Jejunum (tissue), 1 donor: ENCODE data around the genes CEP55, NOC3L and PDLIM1.

GRCh38 chr10:93478882-93479142 lies 3.3 kb downstream of the MYOF start:
- PRO-cap, result no peak

DNA sequence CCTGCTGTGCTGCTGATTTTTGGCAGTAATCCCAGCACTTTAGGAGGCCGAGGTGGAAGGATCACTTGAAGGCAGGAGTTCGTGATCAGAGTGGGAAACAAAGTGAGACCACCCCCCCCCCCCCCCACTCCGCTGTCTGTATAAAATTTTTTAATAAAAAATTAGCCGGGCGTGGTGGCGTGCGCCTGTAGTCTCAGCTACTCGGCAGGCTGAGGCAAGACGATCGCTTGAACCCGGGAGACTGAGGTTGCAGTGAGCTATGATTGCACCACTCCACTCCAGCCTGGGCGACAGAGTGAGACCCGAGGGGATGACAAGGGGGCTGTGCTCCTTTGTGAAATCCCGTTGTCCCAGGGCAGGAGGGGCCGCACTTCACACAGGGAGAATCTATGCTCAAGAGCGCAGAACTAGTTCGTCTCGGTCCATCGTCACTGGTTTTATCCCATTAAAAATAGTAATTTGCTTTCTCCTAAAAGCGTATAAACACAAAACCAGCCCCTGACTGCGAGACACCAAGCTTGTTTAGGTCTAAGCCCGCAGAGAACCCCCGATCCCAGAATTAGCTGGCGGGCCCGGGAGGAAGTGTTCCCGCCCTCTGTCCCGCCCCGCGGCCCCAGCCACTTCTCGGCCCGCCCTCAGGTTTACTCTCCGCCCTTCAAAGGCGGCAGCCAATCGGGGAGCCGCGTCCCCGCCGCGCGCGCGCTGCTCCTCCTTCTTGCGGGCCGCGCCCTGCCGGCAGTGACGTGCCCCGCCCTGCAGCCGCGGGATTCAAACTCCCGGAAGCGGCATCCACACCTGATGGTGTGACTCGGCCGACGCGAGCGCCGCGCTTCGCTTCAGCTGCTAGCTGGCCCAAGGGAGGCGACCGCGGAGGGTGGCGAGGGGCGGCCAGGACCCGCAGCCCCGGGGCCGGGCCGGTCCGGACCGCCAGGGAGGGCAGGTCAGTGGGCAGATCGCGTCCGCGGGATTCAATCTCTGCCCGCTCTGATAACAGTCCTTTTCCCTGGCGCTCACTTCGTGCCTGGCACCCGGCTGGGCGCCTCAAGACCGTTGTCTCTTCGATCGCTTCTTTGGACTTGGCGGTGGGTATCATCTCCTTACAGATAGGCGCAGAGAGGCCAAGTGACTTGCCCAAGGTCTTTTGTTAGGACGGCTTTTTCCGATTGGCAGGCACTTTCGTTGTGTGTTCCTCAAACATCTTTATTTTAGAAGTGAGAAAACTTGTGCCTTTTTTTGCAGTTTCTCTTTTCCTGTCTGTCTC lies at the start of gene CEP55:
TSS of gene CEP55 (plus strand) at position 771 of the 1,261 bp plus-strand sequence.
- PRO-cap, result bidirectional peak, plus-strand start at position 798 of the sequence, minus-strand start at position 557 of the sequence

- PRO-cap, result no peak
Measured at GRCh38 chr10:93502959-93503426, 6.6 kb downstream of the CEP55 start.

DNA sequence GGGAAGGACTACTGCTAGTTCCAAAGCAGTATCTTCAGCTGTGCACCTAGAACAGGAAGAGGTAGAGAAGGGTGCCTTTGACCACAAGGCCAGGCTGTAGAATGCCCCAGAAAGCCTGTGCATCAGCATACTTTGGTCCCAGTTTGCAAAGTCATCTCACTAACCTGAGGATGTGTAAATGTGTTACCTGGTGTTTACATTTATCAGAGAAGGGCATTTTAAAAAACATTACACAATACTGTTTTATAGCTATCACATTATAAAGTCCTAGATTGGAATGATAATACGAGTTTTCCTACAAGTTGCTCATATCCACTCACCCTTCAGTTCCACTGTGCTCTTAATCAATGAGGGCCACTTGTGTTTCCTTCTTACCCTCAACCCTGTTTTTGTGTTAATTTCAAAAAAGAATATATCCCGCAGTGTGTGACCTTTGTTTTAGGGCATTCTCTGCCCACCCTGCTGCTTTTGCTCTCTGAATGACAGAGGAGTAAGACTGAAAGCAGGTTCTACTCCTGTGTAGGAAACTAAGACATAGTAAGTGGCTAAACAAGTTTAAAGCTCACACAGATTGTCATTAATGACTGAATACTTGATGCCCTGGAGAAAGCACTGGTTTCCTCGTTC lies 3.5 kb downstream of the SLC35G1 start:
- PRO-cap, result unidirectional peak, minus-strand start at position 103 of the sequence

DNA sequence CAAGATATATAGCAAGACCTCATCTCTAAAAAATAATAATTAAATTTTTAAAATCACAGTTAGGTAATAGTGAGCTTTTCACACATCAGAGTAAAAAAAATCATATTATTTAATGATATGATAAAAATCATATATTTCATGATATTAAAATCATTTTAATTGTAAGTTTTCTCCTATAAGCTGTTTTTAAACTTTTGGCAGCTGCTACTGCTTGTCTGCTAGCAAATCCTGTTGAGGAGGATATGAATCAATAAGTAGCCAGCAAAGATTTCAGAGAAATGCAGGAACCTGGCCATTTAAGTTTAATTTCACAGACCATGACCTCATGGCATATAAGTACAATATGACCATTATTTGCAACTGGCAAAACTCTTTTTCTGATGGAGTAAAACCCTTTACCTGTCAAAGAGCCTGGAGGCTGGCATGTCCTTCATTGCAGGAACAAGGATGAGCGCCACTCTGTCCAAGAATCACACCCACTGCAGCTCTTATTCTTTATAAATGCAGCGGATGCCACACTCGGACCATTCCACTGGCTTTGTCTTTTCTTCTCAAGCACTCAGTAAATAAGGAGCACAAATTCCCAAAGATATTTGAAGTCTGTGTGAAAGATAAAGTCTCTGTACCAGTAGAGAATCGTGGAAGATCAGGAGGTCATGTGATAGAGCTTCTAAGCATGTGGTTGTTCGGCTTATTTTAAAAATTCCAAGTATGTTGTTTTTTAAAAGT lies 76.1 kb downstream of the NOC3L start:
- PRO-cap, result no peak

GRCh38 chr10:94358033-94359321 lies 4.3 kb downstream of the NOC3L start:
- PRO-cap, result no peak

DNA sequence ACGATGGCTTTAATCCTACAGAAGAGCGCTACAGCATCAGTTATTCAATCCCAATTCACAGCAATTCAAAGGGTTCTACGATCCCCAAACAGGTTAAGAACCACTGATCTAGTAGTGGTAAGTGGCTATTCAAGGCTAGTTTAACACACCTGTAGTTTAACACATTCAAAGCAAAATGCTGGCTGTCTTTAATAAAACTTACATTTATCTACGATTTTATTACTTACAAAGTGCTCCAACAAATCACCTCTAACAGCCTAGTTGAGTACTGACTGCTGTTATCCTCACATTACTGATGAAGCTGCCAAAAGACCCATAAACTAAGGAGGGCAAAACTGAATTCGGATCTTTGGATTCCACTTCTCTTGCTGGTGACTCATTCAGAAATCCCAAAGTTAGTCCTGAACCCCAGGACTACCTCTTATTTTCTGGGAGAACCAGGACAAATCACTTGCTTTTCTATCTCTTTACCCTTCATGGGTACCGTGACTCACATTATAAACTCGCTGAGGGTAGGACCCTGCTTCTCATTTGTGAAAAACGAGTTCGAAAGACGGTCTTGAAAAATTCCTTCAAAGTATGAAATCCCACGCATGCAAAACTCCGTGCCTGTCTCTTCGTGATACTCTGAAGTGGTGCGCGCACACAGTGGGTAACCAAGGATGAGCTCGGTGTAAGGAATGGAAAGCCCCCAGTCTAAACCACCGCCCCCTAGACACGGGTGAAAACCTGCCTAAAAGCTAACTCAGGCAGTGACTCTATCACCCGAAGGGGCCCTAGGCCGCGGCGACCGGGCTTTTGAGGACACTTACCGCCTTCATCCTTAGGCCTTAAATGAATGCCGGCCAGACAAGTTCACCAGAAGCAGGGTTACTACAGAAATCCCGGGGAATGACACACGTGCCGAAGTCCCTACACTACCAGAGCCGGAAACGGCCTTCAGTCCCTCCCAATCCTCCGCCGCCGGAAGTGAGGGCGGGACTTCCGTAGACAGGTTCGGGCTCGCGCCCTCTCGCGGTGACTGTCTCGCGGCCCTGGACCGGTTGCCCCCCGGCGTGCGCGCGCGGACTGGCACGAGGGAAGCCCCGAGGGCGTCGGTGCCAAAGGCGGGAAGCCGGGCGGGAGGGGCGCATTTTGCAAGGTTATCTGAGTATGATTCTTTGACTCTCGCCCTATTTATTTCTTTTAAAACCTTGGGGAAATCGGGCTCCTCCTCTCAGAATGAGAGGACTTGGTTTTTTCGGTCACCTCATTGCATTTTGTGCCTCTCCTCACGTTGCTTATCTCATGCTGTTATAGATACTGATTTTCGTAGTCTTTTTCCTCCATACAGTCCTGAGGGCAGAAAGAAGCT lies at the start of gene NOC3L:
TSS of gene NOC3L (minus strand) at position 922 of the 1,354 bp plus-strand sequence.
- PRO-cap, result bidirectional peak, plus-strand start at position 1,084 of the sequence, minus-strand start at position 971 of the sequence

- PRO-cap, result no peak
Measured at GRCh38 chr10:95117171-95117501, 47.8 kb upstream of the CYP2C8 start.

- PRO-cap, result bidirectional peak, plus-strand start at chr10:95183901, minus-strand start at chr10:95183761
Measured at GRCh38 chr10:95183194-95184535, 10.4 kb upstream of the ACSM6 start.

GRCh38 chr10:95266514-95267291 lies 24.1 kb downstream of the PDLIM1 start:
- PRO-cap, result unidirectional peak, minus-strand start at chr10:95266841

DNA sequence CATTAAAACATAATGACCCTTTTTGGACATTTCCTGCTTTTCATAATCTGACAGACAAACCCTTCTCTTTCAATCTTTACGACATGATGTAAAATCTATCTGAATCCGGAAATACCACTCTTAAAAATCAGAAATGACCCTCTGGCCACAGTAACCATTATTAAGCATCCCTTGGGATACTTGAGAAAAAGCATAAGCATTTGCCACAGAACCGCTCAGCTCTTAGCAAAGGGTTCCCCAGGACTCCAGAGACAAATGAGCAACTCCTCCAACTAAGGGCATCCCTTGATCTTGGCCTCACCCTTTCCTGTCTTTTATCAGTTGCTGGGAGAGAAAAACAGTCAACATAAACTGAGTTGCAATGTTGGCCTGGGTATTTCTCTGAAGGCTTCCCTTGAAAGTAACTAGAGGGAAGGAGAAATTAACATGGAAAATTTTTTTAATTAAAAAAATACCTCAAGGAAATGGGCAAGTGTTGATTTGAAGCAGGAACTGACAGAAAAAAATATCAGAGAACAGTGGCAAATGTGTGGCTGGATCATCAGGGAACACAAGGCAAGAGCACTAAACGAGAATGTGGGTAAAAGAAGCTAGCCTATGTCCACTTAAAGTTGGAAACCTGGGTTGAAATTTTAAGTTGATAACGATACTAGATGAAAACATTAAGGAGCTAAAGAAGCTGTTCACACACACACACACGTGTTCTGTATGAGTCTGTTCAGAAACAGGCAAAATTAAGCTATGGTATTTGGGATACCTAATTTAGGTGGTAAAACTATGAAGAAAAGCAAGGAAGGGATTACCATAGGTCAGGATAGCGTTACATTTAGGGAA lies 3.4 kb downstream of the PDLIM1 start:
- PRO-cap, result bidirectional peak, plus-strand start at position 521 of the sequence, minus-strand start at position 247 of the sequence

DNA sequence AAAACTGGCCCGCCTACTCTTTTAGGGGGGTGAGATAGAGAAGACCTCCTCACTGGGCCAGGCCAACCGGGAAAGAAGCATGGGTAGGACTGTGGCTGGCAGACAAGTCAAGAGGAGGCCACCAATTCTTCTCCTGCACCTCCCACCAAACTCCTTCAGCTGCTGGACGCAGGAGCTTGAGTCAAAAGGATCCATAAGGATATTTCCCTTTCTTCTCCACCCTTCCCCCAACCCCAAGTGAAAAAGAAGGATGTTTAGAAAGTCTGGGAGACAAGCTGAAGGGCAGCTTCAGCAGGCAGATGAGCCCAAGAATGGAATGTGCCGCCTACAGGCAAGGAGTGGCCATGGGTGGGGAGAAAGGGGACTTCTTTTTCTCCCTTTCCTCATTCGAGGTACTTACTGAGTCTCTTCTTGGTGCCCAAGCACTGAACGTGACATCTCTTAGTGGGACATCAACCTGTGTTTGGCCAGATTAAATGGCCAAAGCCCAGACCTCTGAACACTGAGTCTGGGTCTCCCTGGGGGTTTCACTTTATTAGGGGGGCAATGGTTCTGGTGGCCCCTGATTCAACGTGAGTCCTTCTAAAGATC lies 1.2 kb downstream of the PDLIM1 start:
- PRO-cap, result bidirectional peak, plus-strand start at position 308 of the sequence, minus-strand start at position 77 of the sequence

DNA sequence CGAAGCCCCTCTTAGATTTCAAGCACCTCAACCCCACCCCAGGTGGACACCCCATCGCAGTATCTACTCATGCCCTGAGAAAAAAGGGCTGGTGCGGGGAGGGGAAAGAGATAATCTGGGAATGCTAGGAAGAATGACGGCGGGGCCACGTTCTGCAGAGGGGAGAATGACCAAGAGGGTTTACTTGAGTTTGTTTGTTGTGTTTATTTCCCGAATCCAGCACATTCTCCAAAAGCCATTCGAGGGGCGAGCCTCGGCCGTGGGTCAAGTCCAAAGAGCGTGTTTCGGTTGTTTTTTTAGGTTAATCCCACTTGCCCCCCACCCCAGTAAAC lies 781 bp downstream of the PDLIM1 start:
- PRO-cap, result no peak

GRCh38 chr10:95290388-95291383 lies at the start of gene PDLIM1:
TSS of gene PDLIM1 (minus strand) at chr10:95291003.
- PRO-cap, result bidirectional peak, plus-strand start at chr10:95290585, minus-strand start at chr10:95290490; bidirectional peak, plus-strand start at chr10:95291196, minus-strand start at chr10:95290999; unidirectional peak, minus-strand start at chr10:95291288

GRCh38 chr10:95430381-95430813 lies 130.8 kb downstream of the SORBS1 start:
- PRO-cap, result no peak

GRCh38 chr10:95471489-95472232 lies 89.5 kb downstream of the SORBS1 start:
- PRO-cap, result no peak

- PRO-cap, result no peak
Measured at GRCh38 chr10:95475712-95476663, 85.2 kb downstream of the SORBS1 start.

GRCh38 chr10:95500501-95501394 lies 60.4 kb downstream of the SORBS1 start:
- PRO-cap, result no peak

- PRO-cap, result no peak
Measured at GRCh38 chr10:95513922-95514422, 47.2 kb downstream of the SORBS1 start.

DNA sequence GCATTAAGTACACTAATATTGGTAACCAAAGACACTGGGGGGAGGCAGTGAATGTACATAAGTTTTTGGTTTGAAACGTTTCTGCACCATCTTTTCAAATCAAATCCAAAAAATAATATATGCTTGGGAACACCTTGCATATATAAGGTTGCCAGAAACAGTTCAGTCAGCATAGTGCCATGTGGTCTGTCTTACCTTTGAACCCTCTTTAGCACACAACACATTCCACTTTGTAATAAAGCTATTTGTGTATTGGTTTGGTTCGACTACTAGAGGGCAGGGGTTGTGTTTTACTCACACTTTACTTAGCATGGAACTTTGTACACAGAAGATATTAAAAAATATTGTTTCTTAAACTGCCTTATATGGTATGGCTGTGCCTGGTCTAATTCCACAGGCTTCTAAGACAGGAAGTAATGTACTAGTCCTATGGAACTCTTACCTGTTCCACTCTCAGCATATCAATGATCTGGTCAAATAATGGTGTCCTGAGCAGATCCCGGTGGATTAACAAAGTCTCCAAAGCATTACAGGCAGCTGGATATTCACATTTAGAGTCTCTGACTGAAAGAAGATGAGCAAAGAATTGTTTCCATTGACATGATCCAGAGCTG lies 43.1 kb downstream of the ALDH18A1 start:
- PRO-cap, result no peak